Breast (tissue), 4 donors: ENCODE results near the genes CEP55 and ACSM6.

DNA sequence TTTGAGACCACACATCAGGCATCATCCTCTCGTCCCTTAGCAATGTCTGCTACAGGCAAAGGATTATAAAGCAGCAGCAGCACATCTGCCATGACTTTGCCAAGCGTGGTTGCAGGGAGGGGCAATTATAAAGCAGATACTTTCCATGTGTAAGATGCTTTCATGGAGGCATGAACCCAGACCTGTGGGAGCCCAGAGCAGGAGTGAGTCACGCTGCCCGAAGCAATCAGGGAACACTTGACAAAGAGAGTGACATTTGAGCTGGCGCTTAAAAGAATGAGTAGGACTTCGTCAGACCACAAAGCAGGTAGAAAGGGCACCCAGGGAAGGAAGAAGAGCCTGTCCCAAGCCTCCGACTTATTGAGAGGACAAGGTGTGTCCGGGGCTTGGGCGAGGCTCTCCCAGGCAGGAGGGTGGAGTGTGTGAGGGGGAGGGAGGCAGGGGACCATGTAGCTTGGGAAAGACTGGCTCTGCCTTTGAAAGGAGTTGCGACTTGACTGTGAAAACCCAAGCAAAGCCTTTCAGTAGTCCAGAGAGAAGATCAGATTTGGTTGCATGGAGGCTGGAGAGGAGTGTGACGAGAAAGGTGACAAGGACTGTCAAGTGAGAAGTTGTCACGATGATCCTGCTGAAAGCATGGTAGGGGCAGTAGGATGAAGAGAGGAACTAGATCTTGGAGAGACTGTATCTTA is 147.1 kb downstream of the MYOF start:
- PRO-cap, 3 experiments: no peak in any of the 3 experiments
- RRBS: no CpG with 5 or more reads among the region's 12 CpGs

- PRO-cap, 3 experiments: no peak in any of the 3 experiments
- RRBS: no CpG with 5 or more reads among the region's 7 CpGs
Measured at GRCh38 chr10:93434868-93435401, 47.2 kb downstream of the MYOF start.

DNA sequence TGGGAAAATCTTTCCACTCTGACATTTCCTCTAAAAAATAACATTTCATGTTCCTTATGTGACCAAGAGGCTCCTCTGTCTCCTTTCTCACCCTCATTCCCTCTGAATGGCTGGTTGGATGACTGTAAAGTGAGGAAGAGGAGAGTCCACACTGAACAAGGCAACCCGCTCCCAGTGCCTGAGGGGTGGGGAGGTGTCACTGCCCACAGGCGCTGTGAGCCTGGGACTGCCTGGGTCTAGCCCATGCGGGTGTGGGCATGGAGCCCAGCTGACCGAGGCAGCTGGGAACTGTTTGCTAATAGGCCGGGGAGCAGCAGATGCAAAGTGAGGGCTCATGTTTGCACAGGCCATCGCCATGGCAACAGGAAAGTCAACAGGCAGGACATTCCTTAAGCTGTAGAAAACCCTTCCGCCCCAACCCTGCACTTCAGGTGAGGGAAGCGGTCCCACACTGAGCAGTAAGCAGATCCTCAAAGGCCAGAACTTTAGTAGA is 36.6 kb downstream of the MYOF start:
- PRO-cap, 3 experiments: peak in 3 of 3 experiments; most common plus-strand start position 425 of the sequence (in 2); most common minus-strand start position 104 of the sequence (in 1)
- RRBS: no CpG with 5 or more reads among the region's 8 CpGs

DNA sequence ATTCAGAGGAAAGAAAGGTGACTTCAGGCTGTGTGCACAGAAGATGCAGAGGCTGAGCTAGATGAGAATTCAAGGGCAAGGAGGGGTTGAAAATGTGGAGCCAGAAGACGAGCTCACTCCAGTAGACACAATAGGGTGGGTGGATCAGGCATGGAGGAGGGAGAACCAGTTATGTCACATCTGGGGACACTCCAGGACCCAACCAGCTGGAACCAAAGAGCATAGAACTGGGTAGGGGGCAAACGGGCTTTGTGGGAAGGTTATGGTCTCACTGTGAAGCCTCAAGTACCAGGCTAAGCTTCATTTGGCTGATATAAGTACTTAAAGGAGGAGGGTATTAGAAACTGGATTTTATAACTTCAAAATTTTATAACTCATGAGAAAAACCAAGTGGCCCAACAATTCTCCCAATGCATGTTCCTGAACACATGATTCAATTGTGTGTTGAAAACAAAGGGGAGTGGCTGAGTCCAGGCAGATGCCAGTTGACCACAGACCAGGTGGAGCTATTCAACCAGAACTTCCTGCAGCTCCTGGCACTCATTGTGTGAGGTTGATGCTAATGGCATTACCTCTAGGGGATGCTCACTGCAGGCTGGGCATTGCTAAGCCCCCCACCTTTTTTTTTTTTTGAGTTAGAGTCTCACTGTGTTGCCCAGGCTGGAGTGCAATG is 20.5 kb downstream of the MYOF start:
- PRO-cap, 3 experiments: no peak in any of the 3 experiments
- RRBS: no CpG with 5 or more reads among the region's 2 CpGs

DNA sequence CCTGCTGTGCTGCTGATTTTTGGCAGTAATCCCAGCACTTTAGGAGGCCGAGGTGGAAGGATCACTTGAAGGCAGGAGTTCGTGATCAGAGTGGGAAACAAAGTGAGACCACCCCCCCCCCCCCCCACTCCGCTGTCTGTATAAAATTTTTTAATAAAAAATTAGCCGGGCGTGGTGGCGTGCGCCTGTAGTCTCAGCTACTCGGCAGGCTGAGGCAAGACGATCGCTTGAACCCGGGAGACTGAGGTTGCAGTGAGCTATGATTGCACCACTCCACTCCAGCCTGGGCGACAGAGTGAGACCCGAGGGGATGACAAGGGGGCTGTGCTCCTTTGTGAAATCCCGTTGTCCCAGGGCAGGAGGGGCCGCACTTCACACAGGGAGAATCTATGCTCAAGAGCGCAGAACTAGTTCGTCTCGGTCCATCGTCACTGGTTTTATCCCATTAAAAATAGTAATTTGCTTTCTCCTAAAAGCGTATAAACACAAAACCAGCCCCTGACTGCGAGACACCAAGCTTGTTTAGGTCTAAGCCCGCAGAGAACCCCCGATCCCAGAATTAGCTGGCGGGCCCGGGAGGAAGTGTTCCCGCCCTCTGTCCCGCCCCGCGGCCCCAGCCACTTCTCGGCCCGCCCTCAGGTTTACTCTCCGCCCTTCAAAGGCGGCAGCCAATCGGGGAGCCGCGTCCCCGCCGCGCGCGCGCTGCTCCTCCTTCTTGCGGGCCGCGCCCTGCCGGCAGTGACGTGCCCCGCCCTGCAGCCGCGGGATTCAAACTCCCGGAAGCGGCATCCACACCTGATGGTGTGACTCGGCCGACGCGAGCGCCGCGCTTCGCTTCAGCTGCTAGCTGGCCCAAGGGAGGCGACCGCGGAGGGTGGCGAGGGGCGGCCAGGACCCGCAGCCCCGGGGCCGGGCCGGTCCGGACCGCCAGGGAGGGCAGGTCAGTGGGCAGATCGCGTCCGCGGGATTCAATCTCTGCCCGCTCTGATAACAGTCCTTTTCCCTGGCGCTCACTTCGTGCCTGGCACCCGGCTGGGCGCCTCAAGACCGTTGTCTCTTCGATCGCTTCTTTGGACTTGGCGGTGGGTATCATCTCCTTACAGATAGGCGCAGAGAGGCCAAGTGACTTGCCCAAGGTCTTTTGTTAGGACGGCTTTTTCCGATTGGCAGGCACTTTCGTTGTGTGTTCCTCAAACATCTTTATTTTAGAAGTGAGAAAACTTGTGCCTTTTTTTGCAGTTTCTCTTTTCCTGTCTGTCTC is at the start of gene CEP55:
CEP55 (plus strand) TSS at position 771 of the 1,261 bp plus-strand sequence.
- PRO-cap, 3 experiments: peak in 3 of 3 experiments; most common plus-strand start position 794 of the sequence (in 2); most common minus-strand start position 555 of the sequence (in 2)
- RRBS: 2% methylated on average over 12 of the region's 88 CpGs

DNA sequence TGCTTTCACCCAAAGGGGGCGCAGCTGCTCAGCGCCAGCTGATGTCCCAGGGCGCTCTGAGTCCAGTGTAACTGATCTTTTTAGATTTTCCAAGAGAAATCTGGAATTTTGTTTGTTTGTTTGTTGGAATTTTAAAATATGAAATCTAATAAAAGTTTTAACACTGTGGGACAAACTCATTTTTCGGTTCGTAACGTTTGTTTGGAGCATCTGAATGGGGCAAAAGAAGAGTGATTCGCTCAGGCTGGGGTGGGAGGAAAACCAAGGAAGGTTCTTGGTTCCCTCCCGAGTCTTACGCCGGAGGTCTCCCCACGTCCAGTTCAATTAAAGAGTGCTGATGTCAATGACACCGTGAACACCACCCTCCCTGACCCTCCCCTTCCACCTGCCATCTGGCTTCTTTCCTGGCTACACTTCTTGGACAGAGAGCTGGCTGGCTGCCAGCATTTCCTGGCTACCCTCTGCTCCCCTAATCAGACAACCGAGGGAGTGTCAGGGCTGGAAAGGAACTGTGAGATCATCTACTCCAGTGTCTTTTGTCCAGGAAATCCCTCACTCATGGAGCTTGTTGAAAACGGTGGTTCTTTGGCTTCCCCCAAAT is 24.2 kb upstream of the FFAR4 start:
- PRO-cap, 3 experiments: no peak in any of the 3 experiments
- RRBS: no CpG with 5 or more reads among the region's 14 CpGs

DNA sequence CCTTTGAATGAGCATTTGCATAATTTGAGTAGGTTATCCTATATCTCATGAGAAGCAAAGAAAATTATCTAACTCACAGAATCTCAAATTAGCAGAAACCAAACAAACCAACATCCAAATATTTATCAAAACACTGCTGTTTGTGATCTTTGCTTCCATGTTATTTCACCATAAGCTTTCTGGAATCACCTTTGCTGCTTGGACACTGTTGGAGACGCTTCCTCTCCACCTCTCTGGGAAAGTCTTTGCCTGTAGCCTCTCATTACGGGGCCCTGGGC is 57.3 kb downstream of the LGI1 start:
- PRO-cap, 3 experiments: no peak in any of the 3 experiments
- RRBS: no CpG with 5 or more reads among the region's 2 CpGs

GRCh38 chr10:94268659-94269182 is 94.0 kb downstream of the NOC3L start:
- PRO-cap, 3 experiments: no peak in any of the 3 experiments
- RRBS: no CpG with 5 or more reads among the region's 8 CpGs

DNA sequence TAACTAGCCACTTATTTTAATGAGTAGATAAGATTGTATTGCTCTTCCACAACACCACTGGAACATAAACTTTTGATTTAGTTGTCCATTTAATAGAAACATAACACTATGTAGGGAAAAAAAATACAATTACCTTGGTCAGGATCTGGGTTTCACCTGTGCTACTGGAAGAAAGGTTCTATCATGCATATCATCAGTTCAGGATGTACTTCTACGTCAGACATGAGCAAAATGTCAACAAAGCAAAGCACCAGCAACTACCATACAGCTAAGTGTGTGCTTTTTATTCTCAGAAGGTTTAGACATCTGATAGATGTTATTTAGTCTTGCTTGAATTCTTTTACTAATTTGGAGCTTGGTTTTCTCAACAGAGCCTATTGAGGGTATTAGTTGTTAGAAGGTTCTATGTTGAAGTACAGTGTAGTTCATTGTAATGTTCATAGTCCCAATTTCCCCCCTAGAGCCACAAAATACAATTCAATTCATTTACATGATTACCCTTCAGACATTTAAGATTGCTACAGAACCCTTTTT is 13.7 kb downstream of the TBC1D12 start:
- PRO-cap, 3 experiments: no peak in any of the 3 experiments
- RRBS: no CpG with 5 or more reads among the region's 1 CpG

- PRO-cap, 3 experiments: no peak in any of the 3 experiments
- RRBS: 4% methylated on average over 3 of the region's 25 CpGs
Measured at GRCh38 chr10:94545926-94546274, 312 bp downstream of the HELLS start.

GRCh38 chr10:94682501-94683235 is 861 bp upstream of the CYP2C18 start:
- PRO-cap, 3 experiments: no peak in any of the 3 experiments
- RRBS: no CpG with 5 or more reads among the region's 5 CpGs

DNA sequence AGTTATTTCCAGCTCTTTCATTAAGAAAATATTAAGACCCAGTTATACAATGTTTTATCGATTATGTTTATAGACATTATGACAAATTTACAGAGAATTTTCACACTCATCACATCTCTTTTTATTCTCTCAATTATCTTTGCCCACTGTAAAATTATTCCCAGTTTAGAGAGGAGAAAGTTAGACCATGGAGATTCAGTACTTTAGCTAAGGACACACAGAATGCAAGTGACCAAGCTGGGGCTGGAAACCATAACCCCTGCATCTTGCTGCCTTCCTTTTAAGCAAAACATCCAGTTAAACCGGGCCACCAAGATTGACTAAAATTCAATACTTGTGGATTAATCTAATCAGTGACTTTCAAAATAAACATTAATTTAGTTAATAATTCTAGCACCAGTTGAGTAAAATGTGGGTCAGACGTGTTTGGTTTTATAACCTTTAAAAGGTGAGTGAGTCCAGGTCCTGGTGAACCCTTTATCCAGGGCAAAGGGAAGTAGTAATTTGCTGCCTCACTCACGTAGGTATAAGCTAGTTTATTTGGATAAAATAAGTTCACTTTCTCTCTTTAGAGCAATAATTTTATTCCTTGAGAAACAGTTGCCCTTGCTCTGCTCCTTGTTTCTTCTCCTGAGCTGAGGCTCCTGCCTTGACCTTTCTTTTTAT is 1.9 kb upstream of the CYP2C8 start:
- PRO-cap, 3 experiments: no peak in any of the 3 experiments
- RRBS: no CpG with 5 or more reads among the region's 4 CpGs

- PRO-cap, 3 experiments: no peak in any of the 3 experiments
- RRBS: no CpG with 5 or more reads among the region's 1 CpG
Measured at GRCh38 chr10:95193977-95194473, at the start of gene ACSM6. Gene ACSM6 (plus strand): TSS chr10:95194238.

- PRO-cap, 3 experiments: no peak in any of the 3 experiments
- RRBS: no CpG with 5 or more reads among the region's 7 CpGs
Measured at GRCh38 chr10:95287231-95288064, 3.4 kb downstream of the PDLIM1 start.

- PRO-cap, 3 experiments: no peak in any of the 3 experiments
- RRBS: no CpG with 5 or more reads among the region's 2 CpGs
Measured at GRCh38 chr10:95288265-95288908, 2.4 kb downstream of the PDLIM1 start.

GRCh38 chr10:95289219-95289464 is 1.7 kb downstream of the PDLIM1 start:
- PRO-cap, 3 experiments: peak in 1 of 3 experiments; most common plus-strand start chr10:95289300 (in 1); most common minus-strand start chr10:95289344 (in 1)
- RRBS: no CpG with 5 or more reads among the region's 6 CpGs

DNA sequence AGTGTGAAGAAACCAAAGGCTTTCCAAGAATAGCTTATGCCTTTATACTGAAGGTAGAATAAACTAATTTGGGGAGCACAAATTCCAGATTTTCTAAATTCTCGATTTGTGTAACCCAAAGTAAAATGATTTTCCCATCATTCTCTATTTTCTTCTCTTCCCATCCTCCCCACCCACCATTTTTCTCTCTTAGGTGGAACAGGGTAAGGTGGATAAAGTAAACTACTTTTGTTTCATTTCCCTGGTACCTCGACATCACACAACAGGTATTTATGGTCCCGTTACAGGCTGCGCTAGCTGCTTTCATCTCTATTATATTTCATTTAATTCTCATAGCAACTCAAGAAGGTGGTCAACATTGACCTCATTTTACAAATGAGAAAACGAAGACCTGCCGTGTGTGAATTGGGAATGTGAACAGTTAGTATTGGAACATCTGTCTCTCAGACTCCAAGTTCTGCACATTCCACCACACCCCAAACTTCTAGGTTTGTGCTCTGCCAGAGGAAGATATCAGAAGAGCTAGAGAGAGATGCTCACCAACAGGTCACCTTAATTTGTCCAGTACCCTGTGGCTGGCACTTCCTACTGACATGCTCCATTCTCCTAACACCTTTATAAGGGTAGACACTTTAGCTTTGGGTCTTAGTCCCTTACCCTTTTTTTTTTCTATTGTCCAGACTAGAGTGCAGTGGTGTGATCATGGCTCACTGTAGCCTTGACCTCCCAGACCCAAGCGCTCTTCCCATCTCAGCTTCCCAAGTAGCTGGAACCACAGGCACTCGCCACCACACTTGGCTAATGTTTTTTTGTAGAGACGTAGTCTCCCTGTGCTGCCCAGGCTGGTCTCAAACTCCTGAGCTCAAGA is 38.0 kb upstream of the PDLIM1 start:
- PRO-cap, 3 experiments: no peak in any of the 3 experiments
- RRBS: no CpG with 5 or more reads among the region's 9 CpGs

- PRO-cap, 3 experiments: no peak in any of the 3 experiments
- RRBS: no CpG with 5 or more reads among the region's 8 CpGs
Measured at GRCh38 chr10:95412446-95413161, 121.8 kb upstream of the PDLIM1 start.

- PRO-cap, 3 experiments: peak in 1 of 3 experiments; most common plus-strand start chr10:95414528 (in 1); most common minus-strand start chr10:95414419 (in 1)
- RRBS: no CpG with 5 or more reads among the region's 26 CpGs
Measured at GRCh38 chr10:95414271-95415177, 123.7 kb upstream of the PDLIM1 start.

GRCh38 chr10:95431580-95431835 is 129.7 kb downstream of the SORBS1 start:
- PRO-cap, 3 experiments: no peak in any of the 3 experiments
- RRBS: no CpG with 5 or more reads among the region's 2 CpGs